ENCODE measurements around the genes PTGDR and GNPNAT1.

- RRBS, result no CpG with 5 or more reads among the region's 15 CpGs
Observed at GRCh38 chr14:51847112-51847946, 13.1 kb upstream of the GNG2 start.

GRCh38 chr14:51863508-51863937, 3.1 kb downstream of the GNG2 start:
- RRBS, result no CpG with 5 or more reads among the region's 3 CpGs

DNA sequence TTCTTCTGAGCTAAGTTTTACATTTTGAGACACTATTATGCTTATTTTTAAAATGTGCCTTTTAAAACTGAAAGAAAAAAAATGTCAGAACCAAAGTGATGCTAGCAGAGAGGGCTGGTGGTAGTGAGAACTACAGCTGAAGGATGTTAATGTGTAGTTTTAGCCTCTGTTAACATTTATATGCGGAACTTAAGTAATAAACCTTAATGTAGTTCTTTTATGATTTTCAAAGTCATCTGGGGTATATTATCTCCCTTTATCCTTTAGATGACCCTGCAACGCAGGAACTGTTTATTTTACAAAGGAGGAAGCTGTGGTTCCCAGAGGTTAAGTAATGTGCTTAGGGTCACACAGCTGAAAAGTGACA, 23.7 kb downstream of the GNG2 start:
- RRBS, result no CpG with 5 or more reads among the region's 2 CpGs

DNA sequence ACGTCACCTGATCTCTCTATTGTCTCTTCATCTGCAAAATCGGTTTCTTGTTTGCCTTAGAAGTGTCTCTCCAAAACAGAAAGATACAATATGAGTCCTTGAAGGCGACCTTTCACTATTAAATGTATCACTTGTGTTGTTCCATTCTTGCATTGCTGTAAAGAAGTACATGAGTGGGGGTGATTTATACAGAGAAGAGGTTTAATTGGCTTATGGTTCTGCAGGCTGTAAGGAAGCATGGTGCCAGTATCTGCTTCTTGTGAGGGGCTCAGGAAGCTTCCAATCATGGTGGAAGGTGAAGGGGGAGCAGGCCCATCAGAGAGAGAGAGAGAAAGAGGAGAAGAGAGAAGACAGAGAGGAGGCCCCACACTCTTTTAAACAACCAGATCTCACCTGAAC, 58.8 kb upstream of the RTRAF start:
- RRBS, result no CpG with 5 or more reads among the region's 3 CpGs

GRCh38 chr14:51932653-51933106, 56.7 kb upstream of the RTRAF start:
- RRBS, result no CpG with 5 or more reads among the region's 4 CpGs

DNA sequence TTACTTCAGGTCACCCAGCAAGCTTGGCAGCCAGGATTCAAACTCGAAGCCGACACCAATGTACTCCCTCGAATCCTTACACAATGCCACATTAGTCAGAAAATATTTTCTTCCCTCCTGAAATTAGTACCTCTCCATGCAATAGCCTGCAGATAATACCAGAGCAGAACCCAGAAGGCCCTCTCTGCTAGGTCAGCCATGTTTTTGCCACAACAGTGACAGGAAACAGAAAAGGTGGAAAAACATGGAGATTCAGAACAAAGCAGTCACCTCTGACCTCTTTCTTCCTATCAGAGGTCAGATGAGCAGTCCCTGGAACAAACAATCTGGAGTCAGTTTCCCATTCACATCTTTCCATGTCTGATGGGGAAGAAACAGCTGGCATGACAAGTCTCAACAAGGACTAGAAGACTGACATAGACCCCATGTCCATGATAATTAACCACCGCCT, 16.4 kb downstream of the NID2 start:
- RRBS, result no CpG with 5 or more reads among the region's 4 CpGs

DNA sequence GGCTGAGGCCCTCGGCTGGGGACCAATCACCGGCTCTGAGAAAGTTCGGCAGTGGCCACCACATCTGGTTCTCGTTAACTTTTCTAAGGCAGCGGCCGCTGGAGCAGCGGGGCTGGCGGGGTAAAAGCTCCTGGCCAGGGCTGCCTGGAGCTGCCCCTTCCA, 161 bp upstream of the NID2 start:
- RRBS, result no CpG with 5 or more reads among the region's 8 CpGs

GRCh38 chr14:52175896-52176458, 91.5 kb upstream of the PTGDR start:
- RRBS, result no CpG with 5 or more reads among the region's 5 CpGs

- RRBS, result no CpG with 5 or more reads among the region's 63 CpGs
Observed at GRCh38 chr14:52267215-52268133, at the start of gene PTGDR. Gene PTGDR, plus strand, starts transcription at chr14:52267698.

DNA sequence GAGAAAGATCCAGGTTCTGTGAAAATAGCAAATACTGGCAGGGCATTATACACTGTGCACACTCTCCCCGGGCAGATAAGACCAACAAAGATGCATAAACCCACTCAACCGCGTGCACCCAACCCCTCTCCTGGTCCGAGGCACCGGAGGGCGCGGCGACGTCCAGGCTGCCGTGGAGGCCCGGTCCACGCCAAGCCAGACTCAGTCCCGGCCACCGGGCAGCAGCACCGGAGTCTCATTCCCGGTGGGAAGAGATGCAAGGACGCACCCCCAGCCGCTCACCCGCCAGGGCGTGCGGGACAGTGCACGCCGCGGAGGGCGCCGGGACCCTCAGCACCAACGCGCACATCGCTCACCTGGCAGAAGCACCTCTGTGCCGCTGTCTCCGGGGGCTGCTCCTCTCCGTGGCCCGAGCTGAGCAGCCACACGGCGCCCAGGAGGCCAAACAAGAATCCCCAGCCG, 315 bp downstream of the ERO1A start:
- RRBS, result under 1% methylated on average over 28 of the region's 36 CpGs

GRCh38 chr14:52791125-52791722, at the start of gene GNPNAT1:
Gene GNPNAT1, minus strand, starts transcription at chr14:52791607.
- RRBS, result 2% methylated on average over 12 of the region's 56 CpGs

GRCh38 chr14:52844632-52845008, 53.2 kb upstream of the GNPNAT1 start:
- RRBS, result no CpG with 5 or more reads among the region's 6 CpGs

DNA sequence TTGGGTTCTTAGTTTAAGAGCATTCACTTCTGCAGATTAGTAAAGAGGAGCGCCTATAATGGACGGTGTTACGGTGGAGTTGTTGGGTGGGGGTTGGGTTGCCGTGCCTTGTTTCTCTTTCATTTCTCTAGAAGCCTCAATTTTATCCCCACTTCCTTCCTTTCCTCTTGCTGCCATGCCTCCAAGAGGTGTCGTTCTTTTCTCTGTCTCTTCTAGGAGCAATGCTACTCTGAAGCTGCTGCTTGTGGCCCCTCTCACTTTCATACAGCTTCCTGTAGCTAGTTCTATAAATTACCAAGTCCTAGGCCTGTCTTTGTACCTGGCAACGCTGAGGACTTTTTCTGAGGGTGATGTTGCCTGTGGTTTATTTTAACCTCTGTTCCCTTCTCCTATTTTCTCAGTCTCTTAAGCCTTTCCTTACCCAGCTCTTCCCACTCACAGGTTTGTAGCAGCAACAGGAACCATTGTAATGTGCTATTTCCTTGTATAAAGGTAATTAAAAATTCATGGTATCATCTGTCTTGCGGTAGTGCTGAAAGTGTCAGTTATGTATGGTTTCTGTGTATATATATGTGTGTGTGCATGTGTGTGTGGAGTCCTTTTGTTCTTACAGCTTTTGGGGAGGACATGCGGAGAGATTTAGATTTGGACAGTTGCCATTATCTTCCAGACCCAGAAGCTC, 44.0 kb downstream of the DDHD1 start:
- RRBS, result no CpG with 5 or more reads among the region's 8 CpGs

DNA sequence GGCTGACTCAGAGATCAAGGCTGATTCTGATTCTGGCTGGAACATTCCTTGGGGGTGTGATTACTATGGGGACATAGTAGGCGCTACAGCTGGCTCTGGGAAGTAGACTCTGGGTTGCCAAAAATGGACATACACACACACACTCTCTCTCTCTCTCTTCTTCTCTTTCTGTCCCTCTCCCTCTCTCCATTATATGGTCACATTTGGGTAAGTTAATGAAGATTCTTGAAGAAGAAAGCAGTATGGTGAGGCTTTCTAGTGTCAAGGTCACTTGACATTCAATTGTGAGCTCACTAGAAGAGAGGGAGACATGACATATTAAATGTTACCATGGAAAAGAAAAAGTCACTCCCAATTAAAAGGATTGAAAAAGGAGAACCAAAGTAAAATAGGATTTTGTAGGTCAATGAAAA, 174.7 kb upstream of the DDHD1 start:
- RRBS, result no CpG with 5 or more reads among the region's 1 CpG

DNA sequence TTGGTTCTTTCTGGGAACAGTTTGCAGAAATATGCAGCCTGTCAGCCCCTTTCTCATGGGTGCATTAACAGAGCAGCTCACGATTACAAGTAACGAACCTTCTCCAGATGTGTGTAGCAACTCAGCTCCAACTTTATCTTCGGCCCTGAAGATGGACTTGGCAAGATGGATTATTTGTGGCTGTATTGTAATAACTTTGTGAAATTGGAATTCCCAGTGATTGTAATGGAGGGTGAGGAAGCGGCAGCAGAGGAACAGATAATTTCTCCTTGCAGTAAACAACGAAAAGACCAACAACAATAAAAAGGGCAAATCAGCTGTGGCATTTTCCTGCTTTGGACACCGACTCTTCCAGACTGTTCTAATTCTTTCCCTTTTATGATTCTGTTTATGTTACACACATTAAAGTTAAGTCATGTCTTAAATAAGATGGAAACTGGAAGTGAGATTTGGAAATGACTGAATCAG, 214.7 kb upstream of the DDHD1 start:
- RRBS, result no CpG with 5 or more reads among the region's 6 CpGs

DNA sequence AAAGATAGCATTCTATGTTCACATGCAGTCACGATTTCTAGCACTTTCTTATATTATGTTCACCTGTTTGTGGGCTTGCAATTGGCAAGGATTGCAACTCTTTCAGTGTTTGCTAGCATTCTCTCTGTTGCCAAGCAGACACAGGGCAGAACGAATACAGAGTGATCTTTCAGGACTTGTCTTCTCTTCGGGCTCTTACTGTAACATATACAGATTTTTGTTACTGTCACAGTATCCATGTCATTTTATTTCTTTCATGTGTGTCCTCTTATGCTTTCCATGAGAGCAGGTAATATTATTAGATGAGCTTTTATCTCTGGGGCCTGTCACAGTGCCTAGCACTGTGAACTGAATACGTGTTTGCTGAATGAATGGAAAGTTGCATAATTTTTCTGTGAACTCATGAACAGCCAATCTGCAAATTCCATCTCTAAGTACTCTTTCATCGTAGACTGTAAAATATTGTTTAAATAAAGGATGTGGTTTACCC, 105.1 kb downstream of the BMP4 start:
- RRBS, result no CpG with 5 or more reads among the region's 5 CpGs

- RRBS, result 3% methylated on average over 7 of the region's 56 CpGs
Observed at GRCh38 chr14:53955486-53956396, 884 bp downstream of the BMP4 start.

- RRBS, result no CpG with 5 or more reads among the region's 7 CpGs
Observed at GRCh38 chr14:54392369-54392652, 4.5 kb upstream of the CDKN3 start.

DNA sequence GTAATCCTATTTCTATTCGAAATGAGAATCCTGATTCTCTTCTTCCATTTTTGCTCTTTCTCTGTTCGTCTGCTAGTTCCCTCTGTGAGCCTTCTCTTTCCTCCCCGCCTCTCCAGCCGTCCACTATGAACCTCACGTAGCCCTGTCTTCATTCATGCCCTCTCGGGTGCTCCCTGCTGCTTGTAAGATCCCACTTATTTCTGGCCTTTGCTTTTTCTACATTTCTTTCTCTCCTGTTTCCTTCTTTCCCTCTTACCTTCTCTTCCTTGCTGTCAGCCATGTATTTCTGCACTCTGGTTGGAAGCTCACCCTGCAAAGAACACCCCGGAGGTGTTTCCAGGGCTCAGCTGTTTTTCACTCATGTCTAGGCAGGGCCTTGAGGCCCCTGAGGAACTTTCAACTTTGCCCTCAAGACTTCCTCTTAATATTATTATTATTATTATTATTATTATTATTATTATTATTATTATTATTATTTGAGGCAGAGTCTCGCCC, 86.0 kb downstream of the SAMD4A start:
- RRBS, result no CpG with 5 or more reads among the region's 8 CpGs